ENCODE measurements around a stretch of chr5.

- RRBS = no CpG with 5 or more reads among the region's 5 CpGs
Observed at GRCh38 chr5:169674238-169674603, 37.1 kb downstream of the DOCK2 start.

DNA sequence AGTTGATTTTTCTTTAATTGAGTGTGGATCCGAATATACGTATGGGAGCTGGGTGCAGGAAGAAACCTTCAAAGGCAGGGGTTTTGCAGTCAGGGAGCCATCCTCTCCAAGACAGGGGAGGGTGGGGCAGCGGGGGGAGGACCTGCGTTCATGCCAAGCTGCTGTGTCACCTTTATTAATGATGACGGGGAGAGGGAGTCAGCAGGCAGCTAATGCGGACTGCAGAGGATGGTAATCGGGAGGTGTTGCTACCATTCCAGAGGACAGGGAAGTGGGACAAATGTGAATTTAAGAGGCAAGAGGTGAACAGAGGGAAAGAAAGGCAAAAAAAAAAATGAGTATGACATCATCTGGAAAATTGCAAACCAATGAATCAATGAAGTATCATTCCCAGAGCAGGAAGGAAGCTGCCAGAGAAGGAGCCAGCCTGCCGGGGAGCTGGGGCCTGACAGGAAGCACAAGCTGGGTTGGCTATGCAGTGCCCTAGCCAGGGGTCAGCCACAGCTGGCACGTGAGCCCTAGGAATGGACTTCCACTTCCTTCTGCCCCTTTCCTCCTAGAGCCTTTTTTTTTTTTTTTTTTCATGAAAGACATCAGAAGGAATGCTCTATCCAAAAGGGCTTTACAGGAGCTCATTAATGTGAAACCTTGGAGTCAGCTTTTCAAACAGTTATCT lies 9.3 kb downstream of the INSYN2B start:
- RRBS = no CpG with 5 or more reads among the region's 9 CpGs

- RRBS = no CpG with 5 or more reads among the region's 8 CpGs
Observed at GRCh38 chr5:170246323-170247240, 13.8 kb downstream of the C5orf58 start.

- RRBS = no CpG with 5 or more reads among the region's 9 CpGs
Observed at GRCh38 chr5:170281575-170282049, 16.0 kb downstream of the LCP2 start.

- RRBS = no CpG with 5 or more reads among the region's 2 CpGs
Observed at GRCh38 chr5:170286636-170287066, 10.9 kb downstream of the LCP2 start.

DNA sequence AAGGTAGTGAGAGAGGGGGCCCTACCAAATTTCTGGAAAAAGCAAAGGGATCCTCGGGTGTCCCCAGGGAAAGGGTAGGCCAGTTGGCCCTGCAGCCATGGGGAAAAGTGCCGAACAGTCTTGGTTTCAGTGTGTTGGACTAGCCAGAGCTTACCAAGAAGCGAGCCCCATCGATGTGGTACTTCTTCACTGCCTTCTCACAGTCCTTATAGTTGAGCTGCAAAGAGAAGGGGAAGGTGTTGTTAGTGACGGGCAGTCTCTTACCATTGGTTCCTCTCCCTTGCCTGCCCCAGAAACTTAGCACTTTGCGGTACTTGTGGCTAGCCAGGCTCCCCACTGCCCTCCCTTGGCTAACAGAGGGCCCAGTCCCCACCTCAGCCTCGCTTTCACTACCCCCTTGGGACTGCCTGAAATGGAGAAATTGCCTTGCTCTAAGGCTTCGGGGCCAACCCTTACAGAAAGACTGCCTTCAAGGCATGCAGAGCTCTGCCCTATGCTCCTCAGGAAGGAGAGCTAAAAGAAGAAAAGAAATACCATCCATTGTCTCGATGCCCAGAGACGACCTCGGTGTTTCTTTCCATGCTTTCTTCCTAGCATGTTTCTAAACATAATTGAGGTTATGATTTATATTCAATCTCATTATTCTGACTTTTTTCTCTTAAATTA lies 4.3 kb downstream of the LCP2 start:
- RRBS = no CpG with 5 or more reads among the region's 11 CpGs

- RRBS = no CpG with 5 or more reads among the region's 11 CpGs
Observed at GRCh38 chr5:170357661-170358619, 31.2 kb downstream of the KCNMB1 start.

DNA sequence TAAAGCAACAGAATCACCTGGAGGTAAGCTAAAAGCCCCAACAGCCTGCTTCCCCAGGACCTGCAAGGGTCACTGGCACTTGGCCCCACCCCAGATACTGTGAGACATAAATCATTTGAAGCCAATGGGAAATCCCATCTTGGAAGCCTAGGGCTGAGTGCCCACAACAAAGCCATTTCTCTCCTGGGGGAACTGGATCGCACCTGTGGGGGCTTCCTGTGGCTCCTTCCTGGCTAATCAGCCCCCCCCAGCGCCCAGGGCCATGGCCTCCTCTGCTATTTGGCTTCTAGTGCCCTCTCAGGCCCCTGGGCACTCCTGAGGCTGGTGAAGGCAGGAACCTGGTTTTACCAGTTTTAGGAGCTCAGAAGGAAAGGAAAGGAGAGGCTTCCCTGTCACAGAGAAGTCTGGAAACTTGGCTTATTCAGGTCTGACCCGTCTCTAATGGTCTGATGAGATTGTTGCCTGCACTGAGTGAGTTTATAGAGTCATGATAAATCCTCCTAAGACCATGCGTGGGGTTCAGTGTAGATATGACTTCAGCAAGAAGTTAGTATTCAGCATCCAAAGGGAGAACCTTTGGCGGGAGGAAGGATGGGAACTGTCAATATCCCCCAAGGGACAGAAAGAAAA lies 1.3 kb downstream of the KCNMB1 start:
- RRBS = no CpG with 5 or more reads among the region's 5 CpGs

DNA sequence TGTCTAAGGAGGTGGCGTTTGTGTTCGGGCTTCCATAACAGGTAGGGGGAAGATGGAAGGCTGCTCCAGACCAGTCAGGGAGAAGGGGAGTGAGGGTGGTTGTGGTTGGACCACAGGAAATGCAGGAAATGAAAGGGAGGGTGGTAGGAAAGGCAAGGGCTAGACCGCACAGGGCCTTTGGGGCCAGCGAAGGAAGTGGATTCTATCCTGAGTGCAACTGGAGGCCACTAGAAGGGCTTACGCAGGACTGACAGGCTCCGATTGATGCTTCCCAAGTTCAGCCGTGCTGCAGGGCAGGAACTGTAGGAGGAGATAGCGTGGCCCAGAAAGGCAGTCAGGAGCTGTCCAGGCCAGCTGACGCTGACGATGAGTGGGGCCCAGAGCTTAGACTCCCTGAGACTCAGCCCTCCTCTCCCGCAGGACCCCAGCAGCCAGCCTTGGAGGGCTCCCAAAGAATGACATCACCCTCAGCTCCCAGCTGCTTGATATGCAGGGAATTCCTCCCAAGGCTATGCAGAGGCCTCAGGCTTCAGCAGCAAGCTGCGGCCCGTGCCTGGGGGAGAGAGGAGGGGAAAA lies 48.8 kb downstream of the KCNIP1 start:
- RRBS = no CpG with 5 or more reads among the region's 13 CpGs

DNA sequence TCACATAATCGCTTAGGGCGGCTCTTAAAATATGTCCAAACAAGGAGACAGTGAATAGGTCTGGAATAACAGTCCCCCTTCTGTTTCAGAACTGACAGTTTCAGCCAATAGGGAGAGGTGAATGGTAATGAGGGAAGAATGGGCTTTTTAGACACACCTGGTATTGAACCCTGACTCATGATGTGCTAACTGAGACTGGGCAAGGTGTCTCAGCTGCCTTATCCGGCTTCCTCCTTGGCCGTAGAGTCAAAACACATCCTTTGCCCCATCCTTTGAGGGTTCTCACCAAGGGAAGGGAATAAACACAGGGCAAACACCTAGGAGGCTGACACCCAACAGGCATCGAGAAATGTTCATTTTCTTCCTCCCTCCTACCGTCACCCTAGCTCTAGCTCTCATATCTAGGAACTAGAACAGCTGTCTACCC lies 33.4 kb upstream of the GABRP start:
- RRBS = no CpG with 5 or more reads among the region's 6 CpGs

- RRBS = no CpG with 5 or more reads among the region's 9 CpGs
Observed at GRCh38 chr5:170767395-170768091, 16.0 kb upstream of the GABRP start.

- RRBS = no CpG with 5 or more reads among the region's 16 CpGs
Observed at GRCh38 chr5:171391062-171392283, 3.8 kb downstream of the NPM1 start.

GRCh38 chr5:171450304-171451596 lies 31.3 kb downstream of the FGF18 start:
- RRBS = 14% methylated on average over 43 of the region's 105 CpGs

DNA sequence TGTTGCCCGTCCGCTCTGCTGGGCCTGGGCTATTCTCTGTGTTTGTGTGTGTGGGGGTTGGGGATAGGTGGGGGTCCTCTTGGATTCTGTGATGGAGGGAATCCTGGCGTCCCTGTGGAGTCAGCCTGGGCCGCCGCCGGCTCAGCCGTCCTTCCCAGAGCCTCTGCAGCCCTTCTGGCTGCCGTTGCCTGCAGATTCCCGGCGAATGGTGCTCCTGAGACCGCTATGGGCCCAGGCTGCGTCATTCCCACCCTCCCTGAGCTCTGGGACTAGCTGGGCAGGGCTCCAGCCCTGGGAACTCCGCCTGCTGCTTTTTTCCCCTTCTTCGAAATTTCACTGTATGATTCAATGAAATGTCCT lies 64.3 kb downstream of the FGF18 start:
- RRBS = 95% methylated on average over 4 of the region's 14 CpGs

GRCh38 chr5:171737225-171737603 lies 48.4 kb upstream of the SMIM23 start:
- RRBS = no CpG with 5 or more reads among the region's 4 CpGs

GRCh38 chr5:172060861-172061603 lies 54.6 kb upstream of the FBXW11 start:
- RRBS = no CpG with 5 or more reads among the region's 18 CpGs

GRCh38 chr5:172100585-172101166 lies 87.3 kb downstream of the STK10 start:
- RRBS = no CpG with 5 or more reads among the region's 16 CpGs

GRCh38 chr5:172118099-172118822 lies 69.8 kb downstream of the STK10 start:
- RRBS = no CpG with 5 or more reads among the region's 10 CpGs

DNA sequence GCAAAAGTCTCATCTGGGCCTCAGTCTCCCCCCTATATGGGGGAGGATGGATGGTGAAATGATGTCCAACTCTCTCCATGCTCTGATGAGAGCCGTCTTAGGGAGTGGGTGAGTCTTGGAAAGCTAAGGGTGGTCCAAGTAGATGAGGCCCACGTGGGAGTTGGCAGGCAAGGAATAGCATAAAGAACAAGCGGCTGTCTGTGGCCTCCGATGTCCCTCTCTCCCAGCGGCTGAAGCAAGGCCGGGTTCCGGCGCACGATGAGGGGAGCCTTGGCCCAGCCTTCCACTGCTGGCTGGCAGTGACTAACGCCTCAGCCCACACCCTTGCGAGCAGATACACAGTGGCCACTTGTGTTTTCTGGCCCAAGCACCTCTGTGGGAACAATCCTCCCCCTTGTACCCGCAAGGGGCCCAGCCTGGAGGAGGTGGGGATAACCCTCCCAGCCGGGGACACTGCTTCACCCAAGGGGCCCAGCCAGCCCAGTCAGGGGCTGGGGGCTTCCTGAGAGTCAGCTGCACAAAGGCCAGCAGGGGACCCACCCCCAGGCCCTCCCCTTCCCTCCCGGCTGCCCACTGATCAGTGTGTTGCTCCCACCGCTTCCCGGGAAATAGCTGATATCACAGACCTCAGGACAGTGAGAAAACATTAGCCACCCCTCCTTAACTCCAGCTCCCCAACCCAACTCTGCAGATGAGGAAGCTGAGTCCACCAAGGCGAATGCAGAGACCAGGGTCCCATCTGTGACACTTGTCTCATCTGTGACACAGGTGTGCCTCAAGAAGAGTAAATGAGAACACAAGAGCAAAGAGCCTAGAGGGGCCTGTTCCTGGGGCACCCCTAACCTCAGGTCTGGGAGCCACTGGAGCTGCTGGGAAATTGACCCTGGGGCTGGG lies 23.2 kb downstream of the STK10 start:
- RRBS = 96% methylated on average over 2 of the region's 17 CpGs

- RRBS = 98% methylated on average over 3 of the region's 24 CpGs
Observed at GRCh38 chr5:172178275-172179387, 9.4 kb downstream of the STK10 start.

Measured in OVCAR3 (cell line).